Neutrophil (primary cell): ENCODE measurements around the genes POU5F2, SPATA9 and RHOBTB3.

GRCh38 chr5:93578920-93579400 lies 4.1 kb upstream of the NR2F1 start:
- PRO-cap = no peak

GRCh38 chr5:93580402-93581391 lies 2.3 kb upstream of the NR2F1 start:
- PRO-cap = no peak

- PRO-cap = no peak
Measured at GRCh38 chr5:93741536-93741789, at the start of gene POU5F2. Gene POU5F2, minus strand, starts transcription at chr5:93741600.

- PRO-cap = no peak
Measured at GRCh38 chr5:93775486-93775932, 34.1 kb upstream of the POU5F2 start.

DNA sequence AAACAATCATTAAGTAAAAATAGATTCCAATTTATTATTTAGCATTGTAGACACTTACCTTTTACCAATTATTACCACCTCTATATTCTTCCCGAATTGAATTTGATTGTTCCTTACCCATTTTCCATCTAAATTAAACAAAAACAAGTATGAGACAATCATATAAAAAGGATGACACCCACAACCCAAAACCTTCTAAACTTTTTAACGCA lies 4.3 kb downstream of the SKIC3 start:
- PRO-cap = no peak

- PRO-cap = no peak
Measured at GRCh38 chr5:95621256-95622017, 1.6 kb downstream of the GPR150 start.

GRCh38 chr5:95682805-95683149 lies at the start of gene SPATA9:
Gene SPATA9, minus strand, starts transcription at chr5:95682991.
- PRO-cap = no peak

DNA sequence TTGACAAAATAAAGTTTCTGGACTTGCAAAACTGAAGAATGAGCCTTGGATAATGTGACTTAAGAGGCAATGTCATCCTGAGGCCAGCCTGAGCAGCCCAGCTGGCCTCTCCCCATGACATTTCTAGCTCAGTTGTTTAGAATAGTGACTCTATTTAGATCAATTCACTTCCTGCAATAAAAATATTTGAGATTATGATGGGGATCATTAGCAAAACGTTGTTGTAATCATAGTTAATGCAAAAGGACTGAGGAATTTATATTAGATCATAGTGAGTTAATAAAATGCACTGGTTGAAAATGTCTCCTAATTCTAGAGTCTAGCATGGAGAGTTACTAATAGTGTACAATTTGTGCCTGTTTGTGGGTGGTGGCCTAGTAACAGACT lies 11.0 kb upstream of the RHOBTB3 start:
- PRO-cap = no peak

- PRO-cap = no peak
Measured at GRCh38 chr5:95730602-95731402, at the start of gene RHOBTB3. Gene RHOBTB3, plus strand, starts transcription at chr5:95731336.

DNA sequence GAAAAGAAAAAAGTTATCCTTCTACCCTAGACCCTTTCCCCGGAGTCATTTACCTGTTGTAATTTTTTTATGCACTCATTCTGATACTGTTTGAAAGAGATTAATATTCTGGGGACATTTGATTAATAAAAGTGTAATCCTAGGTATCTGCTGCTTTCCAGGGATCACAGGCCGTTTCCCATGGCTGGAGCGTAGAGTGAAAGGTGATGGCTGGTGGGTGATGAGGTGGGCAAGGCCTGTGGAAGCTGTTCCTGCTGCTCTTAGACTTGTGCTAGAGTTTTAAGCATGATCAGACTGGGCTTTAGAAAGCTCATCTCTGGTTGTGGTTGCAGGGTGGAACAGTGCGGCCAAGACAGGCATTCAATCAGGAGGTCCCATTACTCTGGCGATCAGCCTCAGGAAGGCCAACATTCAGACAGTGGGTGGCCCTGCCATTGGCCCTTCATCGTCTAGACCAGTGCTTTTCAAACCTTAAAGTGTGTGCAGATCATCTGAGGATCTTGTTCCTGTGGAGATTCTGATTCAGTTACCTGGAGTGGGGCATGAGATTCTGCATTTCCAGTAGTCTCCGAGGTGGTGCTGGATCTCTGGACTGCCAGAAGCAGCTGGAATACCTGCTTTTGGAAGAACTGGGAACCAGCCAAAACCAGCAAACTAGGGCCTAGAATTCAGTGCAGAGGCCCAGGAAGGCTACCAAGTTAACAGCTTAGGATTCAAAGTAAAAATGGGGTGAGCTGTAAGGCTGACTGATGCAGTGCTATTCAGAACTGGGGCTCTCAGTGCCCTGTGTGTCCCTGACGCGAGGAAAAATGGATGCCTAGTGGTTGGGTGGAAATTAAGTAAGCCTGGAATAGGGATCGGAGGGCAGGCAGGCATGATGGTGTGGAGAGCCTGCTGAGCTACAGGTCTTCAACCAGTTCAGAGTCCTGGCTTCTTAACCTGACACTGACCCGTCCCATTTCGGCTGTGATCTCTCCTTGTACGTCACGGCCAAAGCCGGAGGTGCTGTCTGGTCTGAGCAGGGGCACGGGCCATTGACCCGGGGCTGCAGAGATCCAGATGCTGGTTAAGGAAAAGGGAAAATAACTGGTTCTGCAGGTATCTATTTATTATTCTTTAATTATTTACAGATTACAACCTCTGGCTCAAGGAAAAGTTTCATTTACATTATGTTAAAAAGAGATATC lies 27.5 kb downstream of the RHOBTB3 start:
- PRO-cap = no peak

DNA sequence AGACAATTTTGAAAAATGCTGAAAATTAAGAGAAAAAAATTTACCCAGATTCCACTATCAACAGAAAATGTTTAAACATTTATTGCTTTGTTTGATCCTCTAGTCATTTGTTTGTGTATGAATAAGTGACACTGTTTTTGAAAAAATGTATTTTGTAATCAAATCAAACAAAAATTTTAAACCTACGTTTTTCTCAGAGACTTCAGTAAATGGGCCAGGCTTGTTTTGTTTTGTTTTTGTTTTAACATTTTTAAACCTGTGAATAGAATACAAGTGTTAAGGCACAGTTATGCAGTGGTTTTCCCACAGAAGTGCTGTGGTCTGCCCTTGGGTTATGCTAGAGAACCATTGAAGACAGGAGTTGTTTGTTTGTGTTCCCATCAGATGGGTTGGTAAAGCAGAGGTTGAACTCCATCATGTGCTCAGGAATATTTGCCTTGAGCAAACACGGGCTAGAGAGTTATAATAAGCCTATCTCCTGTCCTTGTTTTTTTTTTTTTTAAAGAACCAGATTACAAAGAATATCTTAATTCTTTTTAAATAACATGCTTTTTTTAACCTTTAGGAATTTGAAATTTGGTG lies 28.4 kb downstream of the RHOBTB3 start:
- PRO-cap = no peak

DNA sequence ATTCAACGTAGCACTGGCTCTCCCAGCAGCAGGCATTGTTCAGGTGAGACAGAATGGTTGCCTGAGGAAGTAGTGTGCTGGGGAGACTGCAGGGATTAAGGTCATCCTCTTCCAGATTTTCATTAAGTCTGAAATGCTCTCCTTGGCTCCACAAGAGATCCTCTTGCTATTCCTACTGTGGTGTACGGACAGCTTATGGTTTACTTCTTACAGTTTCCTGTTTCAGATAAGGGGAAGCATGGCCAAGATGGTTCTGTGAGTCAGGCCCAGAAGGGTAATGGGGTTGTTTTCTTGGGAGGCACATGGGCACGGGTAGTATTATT lies 43.0 kb downstream of the GLRX start:
- PRO-cap = no peak

- PRO-cap = no peak
Measured at GRCh38 chr5:95815789-95816118, 6.8 kb downstream of the GLRX start.

DNA sequence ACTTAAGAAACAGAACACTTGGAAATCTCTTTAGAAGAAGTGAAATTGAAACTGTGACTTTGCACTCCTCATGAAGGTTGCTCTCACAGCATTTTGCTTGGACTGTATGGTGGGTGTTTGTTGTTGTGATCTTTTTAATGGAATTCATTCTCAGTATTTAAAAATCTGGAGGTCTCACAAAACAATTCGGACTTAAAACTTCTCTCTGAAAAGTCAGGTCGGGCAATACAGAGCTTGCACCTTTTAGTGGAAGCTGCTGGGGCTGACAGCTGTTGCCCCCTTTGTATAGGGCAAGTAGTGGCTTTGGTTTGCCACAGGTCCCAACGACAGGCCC lies 540 bp upstream of the GLRX start:
- PRO-cap = no peak

DNA sequence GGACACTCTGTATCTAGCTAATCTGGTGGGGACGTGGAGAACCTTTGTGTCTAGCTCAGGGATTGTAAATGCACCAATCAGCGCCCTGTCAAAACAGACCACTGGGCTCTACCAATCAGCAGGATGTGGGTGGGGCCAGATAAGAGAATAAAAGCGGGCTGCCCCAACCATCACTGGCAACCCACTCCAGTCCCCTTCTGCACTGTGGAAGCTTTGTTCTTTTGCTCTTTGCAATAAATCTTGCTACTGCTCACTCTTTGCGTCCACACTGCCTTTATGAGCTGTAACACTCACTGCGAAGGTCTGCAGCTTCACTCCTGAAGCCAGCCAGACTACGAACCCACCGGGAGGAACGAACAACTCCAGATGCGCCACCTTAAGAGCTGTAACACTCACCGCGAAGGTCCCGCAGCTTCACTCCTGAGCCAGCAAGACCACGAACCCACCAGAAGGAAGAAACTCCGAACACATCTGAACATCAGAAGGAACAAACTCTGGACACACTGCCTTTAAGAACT lies 29.6 kb upstream of the GLRX start:
- PRO-cap = no peak

DNA sequence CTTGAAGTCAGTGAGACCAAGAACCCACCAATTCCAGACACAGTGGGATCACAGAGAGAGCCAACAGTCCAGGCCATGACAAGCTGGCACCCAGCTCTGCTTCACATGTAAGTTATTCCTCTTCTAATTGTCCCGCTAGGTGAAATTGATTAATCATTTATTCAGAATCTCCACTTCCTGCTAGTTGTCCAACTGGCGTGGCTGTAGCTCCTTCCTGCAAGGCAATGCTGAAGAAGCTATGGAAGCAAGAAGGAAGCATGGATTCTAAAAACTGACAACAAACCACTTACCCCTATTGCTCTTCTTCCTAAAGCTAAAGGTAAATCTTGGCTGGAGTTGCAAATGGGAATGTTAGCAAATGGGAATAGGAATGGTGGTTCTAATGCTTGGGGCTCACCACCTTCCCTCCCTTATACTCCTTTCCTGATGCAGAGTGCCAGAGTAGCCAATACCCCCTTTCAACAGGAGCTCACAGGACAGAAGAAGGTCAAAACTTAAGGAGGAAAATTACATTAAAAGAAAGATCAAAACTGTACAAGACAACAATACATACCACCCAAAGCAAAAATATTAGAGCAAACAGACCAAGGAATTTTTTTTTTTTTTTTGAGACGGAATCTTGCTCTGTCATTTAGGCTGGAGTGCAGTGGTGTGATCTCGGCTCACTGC lies 30.2 kb upstream of the GLRX start:
- PRO-cap = no peak

- PRO-cap = no peak
Measured at GRCh38 chr5:95873174-95873849, 50.8 kb upstream of the GLRX start.

DNA sequence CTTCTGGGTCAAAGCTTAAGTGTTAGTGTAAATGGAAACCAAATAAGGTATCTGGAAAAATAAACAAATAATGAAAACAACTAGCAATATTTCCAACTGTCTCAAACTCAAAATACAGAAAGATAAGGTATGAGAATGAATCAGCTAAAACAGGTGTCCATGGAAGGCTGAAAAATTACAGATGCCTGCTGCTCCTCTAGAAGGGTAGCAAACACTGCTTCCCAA lies 30.2 kb downstream of the ELL2 start:
- PRO-cap = no peak

DNA sequence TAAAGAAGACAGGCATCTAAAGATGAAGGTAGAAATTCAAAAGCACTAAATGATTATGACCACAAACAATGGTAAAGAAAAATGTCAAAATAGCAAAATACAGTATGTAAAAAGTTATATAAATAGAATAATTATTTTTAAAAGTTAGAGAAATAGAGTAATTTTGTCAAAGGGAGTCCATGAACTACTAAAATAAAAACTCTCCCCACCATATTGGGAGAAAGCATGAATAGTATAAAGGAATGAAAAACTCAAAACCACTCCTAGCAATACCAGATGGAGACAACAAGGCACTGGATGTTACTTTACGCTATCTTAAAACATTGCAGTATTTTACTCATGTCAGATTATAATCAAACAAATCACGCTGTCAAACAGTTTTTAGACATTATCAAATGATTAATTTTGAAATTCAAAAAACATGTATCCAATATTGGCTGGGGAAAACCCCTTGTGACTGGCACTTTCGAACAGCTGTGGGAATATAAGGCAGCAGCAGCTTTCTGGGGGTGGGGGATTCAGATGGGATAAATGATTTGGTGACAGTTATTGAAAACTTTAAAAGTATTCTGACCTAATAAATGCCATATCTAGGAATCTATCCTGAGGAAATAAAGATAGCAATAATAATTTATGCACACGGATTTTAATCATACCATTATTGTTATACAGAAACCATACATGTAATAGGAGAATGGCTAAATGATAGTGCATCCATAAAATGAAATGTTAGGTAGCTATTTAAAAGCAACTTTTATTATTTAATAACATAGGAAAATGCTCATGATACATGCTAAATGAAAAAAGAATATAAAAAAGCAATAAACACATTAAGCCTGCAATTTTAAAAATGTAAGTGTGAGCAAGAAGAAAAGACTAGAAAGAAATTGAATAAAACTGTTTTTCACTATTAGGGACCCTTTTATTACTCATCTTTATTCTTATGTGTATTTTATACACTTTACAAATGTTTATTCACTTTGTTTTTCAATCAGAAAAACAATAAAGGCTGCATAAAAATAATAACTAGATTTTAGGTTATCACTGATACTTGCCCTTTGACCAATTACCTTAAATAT lies 28.6 kb downstream of the ELL2 start:
- PRO-cap = no peak

- PRO-cap = no peak
Measured at GRCh38 chr5:95958297-95958756, 3.3 kb downstream of the ELL2 start.